ENCODE data around the gene B3GALNT1.

DNA sequence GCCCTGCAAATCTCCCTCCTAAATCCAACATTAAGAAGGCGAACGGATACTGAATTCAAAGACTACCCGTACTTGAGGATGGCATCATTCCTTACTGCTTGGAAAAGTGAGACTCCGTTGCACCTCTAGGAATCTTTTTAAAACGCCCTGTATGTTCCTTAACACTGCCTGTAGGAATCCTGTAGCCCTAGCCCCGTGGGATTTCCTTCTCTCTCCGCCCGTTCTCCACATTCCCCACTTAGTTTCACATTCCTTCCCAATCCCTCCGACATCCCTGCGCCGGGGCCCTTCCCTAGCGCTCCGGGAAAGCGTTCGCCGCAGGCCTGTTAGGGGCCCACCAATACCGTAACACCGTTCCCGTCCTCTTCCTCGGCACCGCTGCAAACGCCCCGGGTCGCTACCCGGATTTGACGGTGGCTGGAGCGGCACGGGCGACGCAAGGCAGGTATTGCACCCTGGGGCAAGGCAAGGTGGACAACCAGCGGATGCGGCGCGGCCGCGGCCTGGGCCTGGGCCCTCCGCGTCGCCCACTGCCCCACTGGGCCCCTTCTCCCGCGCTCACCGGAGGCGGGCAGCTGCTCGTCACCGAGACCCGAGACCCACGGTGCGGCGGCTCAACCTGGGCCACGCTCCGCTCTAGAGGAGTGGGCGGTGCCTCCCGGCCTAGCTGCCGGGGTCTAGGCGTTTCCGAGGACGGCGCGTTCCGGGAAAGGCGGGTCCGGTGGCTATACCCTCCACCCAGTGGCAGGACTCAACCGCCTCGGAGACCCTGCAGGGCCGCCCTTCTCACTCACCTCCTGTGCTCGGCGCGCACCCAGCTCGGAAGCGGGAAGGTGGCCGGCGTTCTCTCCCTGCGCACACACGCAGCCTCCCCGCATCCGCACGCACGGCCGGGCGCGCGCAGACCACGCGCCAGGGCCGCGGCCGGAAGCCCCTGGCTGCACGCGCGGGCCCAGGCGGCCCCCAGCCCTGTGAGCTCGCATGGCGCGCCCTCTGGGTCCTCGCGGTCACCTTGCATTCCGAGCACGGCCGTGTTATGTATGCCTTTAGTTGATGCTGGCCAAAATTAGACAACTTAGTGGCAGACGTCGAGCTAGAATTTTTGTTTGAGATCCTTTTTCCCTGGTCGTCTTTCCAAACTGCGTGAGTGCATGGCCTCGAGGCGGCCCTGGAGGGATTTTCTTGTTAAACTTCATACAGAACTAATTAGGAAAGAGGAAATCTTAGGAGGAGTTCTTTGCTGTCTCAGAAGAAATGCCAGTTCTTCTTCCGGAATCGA, at the start of gene B3GALNT1:
Gene B3GALNT1 (minus strand): TSS at position 909 of the 1,279 bp plus-strand sequence.
- PRO-cap, result unidirectional peak, plus-strand start at position 259 of the sequence; bidirectional peak, plus-strand start at position 383 of the sequence, minus-strand start at position 409 of the sequence; bidirectional peak, plus-strand start at position 645 of the sequence, minus-strand start at position 638 of the sequence; bidirectional peak, plus-strand start at position 955 of the sequence, minus-strand start at position 909 of the sequence; unidirectional peak, minus-strand start at position 1,014 of the sequence

GRCh38 chr3:161217465-161218039, 3.6 kb upstream of the NMD3 start:
- PRO-cap, result no peak

GRCh38 chr3:162195223-162195652, 698.6 kb downstream of the OTOL1 start:
- PRO-cap, result no peak

DNA sequence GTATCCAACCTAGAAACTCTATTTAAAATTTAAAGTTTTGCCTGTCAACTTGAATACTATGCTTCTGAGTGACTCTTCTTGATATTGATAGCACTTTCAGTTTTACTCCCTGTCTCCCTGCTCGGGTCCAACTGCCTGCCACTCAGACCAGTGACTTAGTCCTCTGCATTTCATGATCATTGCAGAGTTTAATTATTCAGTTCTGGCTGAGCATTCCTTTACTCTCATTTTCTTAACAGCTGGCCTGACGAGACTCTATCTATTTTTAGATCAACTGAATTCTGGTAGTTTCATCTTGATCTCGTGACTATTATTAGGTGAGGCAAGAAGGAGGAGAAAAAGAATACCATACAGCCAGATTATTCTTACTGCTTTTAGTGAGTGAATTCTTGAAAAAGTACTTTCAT, 617.4 kb downstream of the SI start:
- PRO-cap, result no peak

- PRO-cap, result no peak
Observed at GRCh38 chr3:165785782-165786529, 51.3 kb downstream of the BCHE start.

DNA sequence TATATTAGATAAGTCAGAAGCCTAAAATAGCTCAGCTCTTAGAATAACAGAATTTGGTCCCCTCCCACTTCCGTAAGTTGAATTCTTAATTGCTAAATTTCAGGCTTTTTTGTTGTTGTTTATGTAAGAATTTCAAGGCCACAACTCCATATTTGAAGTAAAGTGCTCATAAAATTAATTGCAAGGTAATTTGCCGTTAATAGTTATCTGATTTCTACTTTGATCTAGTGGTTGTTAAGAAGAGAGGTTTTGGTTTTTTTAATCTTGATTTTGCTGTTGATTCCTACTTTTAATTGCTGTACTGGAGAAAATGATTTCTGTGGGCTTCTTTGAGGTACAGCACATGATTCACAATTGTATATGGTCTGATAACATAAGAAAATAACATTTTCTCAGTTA, 129.2 kb downstream of the SERPINI1 start:
- PRO-cap, result no peak

DNA sequence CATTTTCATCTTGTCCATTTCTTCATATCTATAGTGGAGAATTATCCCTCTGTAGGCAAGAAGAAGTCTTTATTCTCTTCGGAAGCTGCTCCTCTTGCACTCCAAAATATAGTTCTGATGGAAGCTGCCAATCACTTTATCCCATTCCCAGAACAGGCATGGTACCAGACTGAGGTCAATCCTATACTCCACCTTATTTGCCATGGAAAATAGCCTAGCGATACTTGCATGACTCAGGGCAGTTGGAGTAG, 140.9 kb downstream of the SERPINI1 start:
- PRO-cap, result no peak

- PRO-cap, result no peak
Observed at GRCh38 chr3:168010144-168011127, 85.3 kb downstream of the GOLIM4 start.

DNA sequence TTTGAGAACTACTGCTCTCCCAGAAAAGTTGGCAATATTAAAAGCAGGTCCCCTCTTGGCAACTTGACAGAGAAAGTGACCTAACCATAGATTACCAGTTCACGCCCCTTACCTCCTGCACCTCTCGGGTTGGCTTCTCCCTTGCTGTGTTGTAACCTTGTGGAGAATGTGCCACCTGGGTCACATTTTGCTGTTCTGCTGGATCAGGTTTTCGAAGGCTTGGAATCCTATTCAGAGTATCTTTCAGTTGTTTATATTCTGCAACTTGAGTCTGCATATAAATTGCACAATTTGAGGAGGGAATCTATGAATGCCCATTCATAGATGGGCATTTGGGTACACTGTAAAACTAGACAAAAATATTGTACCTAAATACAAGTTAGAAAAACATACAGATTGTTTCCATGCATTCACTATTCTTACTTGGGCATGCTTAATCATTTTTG, 59.0 kb downstream of the GOLIM4 start:
- PRO-cap, result no peak

DNA sequence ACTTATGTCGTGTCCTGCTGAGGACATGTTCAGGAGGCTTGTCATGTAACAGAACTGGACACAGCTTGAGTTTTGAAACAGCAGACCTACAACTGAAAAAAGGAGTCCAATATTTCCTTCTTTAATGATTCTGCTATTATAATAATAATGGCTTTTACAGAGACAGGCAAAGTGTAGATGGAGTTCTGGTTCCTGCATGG, 582.1 kb upstream of the GOLIM4 start:
- PRO-cap, result no peak

DNA sequence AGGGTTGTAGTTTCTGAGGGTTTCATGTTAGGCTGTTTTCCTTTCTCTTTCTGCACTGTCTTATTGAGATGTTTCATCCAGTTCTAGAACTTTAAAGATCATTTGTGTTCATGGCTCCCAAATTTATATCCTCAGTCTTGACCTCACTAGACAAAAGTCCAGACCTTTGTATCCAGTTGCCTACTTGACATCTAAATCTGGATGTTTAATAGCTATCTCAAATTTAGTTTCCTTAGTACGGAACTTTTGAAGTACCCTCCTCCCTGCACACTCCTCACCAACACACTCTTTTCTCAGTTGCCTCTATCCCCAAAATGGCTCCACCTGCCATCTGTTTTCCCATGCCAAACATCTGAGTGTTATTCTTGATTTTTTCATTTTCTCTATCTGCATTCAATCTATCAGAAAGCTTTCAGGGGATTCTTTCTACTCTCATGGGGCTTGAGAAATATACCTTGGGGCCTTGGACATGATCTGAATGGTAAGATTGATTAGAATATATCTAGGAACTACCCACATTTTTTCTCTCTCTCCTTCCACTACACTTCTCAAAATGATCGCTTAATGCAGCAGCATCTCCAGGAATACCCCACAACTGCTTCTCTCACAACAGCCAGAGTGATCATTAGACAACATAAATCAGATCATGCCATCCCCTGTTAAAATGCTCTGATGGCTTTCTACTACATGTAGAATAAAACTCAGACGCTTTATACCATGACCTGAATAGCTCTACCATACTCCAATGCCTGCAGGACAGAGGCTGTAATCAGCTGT, 451.7 kb downstream of the MECOM start:
- PRO-cap, result no peak

DNA sequence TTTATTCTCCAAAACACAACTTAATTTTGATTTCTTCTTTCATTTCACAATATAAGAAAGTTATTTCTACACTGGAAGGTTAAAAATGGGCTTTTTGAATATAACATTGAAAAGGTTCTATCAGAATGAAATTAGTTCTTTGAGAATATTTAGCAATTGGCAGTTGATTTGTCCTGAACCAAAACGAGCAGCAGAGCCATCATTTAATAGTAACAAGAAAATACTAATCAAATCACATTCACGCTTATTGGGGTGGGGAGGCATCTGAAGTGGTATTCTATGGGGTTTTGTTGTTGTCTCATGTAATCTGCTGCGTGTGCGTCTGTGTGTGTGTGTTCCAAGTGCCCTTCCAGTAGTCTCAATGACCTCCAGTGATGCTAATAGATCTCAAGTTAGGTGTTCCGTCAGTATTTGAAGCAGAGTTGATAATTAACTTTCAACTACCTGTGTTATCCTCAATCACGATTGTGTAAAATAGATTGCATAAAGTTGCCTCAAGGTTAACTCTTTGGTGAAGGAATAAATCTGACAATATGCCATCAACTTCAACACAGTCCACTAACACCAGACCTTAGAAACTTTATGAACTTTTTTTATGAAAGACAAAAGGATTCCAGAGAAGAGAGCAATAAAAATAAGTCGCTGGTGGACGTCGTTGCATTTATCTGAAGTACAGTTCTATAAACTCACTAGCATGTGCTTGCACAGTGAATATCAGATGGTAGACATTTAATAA, 375.0 kb downstream of the MECOM start:
- PRO-cap, result no peak

- PRO-cap, result no peak
Observed at GRCh38 chr3:169623889-169624720, 39.4 kb downstream of the MECOM start.

- PRO-cap, result no peak
Observed at GRCh38 chr3:169664008-169664255, 420 bp upstream of the MECOM start.

- PRO-cap, result no peak
Observed at GRCh38 chr3:169666346-169667207, 3.1 kb upstream of the MECOM start.

- PRO-cap, result unidirectional peak, minus-strand start at chr3:169773678
Observed at GRCh38 chr3:169773511-169774335, 527 bp downstream of the MYNN start.

DNA sequence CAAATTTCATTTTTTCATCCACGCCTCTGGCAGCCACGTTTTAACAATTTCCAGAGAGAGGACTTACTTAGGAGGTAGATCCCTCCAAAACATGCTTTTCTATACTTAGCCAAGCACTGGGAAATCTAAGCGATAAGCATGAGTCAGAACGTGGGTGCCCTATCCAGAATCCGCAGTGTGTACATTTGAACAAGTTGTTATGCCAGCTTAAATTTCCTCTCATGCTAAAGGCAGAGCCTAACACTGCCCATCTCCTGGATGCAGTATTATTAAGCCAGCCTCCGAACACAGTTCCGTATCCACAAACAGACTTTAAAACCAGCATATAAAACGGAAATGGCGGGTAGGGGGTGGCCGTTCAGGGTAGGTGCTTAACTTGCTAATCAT, 1.1 kb upstream of the LRRIQ4 start:
- PRO-cap, result no peak

GRCh38 chr3:169871350-169871849, 1.7 kb upstream of the LRRC31 start:
- PRO-cap, result no peak

GRCh38 chr3:170002182-170002813, 35.5 kb upstream of the GPR160 start:
- PRO-cap, result no peak

DNA sequence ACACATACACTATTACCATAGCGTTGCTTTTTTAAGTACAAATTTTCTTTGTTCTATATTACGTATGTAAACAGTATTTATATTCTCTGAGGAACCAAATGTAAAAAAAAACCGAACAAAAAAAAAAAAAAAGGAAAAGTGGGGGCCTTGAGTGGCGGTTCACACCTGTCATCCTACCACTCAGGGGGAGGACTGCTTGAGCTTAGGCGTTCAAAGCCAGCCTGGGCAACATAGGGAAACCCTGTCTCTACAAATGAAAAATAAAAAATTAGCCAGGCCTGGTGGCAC, 1.6 kb downstream of the PHC3 start:
- PRO-cap, result no peak